Progenitor cell of endocrine pancreas (in vitro differentiated cells): Measurements from ENCODE around the genes GOLGA8K, FMN1, DPH6, TMCO5A and SPRED1.

DNA sequence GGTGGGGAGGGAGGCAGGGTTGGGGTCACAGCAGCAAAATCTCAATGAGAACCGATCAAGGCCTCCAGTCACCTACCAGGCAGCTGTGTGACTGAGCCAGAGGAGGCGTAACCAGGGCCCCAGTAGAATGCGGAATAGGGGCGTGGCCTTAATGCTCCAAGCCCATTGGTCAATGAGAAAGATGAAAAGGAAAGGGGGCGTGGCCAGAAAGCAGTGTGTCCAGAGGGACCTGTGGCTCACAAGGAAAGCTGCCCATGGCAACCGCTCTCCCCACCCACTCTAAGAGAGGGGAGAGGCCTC, at the start of gene GOLGA8K:
TSS of gene GOLGA8K (minus strand) at position 93 of the 300 bp plus-strand sequence.
- PRO-cap: no peak

GRCh38 chr15:32732628-32733891, 15.3 kb downstream of the GREM1 start:
- PRO-cap: no peak

DNA sequence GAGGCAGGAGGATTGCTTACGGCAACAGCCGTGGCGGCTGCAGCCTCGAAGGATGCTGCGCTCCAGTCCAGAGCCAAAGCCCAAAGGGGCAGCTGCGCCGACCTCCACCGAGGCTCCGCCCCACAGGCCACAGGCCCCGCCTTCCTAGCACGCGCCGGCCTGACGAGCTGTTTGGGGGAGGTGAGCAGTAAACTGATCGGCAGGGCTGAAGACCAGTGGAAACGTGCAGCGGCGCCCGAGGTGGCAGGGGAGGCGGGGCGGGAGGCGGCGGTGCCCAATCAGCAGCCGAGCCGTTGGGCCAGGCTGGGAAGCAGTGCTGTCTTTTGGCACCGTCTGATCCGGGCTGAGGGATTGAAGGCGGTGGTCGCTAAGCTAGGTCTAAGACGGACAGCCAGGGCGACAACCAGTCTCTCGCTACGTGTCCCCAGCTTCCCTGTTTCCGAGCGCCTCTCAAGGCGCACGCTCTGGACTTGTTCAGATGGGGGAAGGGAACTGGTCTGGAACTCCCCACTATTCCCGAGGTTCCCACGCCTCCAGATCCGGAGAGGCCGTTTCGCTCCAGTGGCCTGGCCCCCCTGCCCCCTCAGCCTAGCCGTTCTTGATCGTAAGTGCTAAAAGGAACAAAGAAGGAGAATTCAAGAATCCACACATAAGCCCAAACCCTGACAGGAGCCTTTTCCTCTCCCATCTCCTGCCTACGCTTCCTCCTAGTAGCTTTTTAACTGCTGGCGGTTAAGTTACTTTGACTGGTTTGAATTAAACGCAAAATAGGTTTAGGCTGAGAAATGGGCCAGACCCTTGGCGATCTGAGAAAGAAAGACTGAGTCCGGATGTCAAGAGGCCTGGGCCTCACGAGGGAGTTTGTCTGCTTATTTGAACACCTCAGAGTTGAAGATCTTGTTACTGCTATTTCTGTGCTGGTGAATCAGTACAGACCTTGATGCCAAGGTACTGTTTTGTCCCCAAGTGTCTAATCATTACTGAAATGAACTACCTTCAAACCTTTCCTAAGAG, at the start of gene FMN1:
TSS of gene FMN1 (minus strand) at position 87 of the 1,014 bp plus-strand sequence.
- PRO-cap: bidirectional peak, plus-strand start at position 336 of the sequence, minus-strand start at position 82 of the sequence

DNA sequence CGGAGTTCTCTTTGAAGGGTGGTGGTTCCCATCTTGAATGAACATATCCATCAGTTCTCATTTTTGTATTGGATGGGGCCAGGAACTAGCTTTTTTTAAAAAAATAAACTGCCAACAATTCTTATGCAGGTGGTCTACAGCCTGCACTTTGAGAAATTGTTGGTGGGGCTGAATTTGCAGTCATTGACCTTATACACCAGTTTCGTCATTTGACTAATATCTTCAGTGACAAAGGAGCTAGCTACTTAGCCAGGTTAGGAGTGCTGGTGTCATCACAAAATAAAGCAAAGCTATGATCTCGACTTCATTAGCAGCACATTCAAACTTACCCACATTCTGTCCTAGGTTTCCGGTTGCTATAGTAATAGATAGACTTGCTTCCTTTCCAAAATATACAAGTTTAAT, 180.2 kb downstream of the RYR3 start:
- PRO-cap: no peak

- PRO-cap: no peak
These were observed 3.0 kb downstream of the GOLGA8B start for GRCh38 chr15:34580416-34580798.

GRCh38 chr15:34720148-34720714, 34.6 kb downstream of the GJD2 start:
- PRO-cap: no peak

DNA sequence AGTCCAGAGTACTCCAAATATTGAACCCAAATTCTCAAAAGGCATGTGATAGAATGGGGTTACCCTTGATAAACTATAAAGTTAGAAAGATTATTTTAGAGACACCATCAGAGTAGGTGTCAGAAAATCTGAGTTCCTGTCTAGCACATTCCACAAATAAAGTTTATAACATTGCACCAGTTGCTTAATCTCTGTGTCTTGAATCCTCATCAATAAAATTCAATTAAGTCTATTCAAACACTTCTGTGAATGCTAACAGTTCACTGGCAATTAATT, 6.5 kb downstream of the ACTC1 start:
- PRO-cap: no peak

DNA sequence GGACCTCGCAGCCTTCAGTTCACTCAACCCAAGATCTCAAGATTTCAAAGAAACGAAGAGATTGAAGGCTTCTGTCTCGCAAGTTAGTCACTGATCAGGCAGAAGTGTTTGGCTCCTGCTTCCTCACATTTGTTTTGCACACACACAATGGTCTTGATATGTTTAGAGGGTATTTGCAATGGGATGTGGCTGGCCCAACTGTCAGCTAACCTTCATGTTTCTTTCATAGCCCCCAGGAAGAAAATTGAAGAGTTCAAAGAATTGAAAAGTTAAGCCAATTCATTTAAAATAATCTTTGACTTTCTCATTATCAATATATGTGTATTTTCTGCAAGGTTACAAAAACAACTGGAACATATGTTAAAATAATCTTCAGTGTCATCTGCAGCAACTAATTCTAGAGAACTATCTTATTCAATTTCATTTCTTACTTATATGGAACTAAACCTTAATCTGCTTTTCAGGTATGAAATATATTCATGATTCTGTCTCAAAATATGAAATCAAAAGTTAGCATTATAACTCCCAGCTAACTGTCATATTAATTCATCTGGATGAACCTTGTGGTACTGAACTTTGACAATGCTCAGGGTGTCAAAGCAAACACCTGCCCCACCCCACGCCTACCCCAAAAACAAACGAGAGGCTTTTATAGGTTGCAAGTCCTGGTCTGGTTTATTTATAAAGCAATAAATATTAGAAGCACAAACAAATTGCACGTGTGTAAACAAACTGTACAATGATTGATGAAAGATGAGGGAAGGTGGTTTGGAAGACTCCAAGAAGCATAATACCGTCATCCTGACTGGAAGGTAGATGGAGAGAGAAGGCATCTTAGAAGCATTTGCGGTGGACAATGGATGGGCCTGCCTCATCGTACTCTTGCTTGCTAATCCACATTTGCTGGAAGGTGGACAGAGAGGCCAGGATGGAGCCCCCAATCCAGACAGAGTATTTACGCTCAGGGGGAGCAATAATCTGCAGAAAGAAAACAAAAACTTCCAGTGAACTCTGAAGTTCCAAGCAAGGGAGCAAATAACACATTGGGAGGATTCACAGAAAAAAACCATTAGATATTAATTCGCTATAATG, 5.4 kb downstream of the ACTC1 start:
- PRO-cap: no peak

DNA sequence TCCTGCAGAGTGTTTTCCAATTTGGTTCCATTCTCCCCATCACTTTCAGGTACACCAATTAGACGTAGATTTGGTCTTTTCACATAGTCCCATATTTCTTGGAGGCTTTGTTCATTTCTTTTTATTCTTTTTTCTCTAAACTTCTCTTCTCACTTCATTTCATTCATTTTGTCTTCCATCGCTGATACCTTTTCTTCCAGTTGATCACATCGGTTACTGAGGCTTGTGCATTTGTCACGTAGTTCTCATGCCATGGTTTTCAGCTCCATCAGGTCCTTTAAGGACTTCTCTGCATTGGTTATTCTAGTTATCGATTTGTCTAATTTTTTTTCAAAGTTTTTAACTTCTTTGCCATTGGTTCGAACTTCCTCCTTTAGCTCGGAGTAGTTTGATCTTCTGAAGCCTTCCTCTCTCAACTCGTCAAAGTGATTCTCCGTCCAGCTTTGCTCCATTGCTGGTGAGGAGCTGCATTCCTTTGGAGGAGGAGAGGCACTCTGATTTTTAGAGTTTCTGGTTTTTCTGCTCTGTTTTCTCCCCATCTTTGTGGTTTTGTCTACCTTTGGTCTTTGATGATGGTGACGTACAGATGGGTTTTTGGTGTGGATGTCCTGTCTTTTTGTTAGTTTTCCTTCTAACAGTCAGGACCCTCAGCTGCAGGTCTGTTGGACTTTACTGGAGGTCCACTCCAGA, 155.4 kb downstream of the DPH6 start:
- PRO-cap: no peak

DNA sequence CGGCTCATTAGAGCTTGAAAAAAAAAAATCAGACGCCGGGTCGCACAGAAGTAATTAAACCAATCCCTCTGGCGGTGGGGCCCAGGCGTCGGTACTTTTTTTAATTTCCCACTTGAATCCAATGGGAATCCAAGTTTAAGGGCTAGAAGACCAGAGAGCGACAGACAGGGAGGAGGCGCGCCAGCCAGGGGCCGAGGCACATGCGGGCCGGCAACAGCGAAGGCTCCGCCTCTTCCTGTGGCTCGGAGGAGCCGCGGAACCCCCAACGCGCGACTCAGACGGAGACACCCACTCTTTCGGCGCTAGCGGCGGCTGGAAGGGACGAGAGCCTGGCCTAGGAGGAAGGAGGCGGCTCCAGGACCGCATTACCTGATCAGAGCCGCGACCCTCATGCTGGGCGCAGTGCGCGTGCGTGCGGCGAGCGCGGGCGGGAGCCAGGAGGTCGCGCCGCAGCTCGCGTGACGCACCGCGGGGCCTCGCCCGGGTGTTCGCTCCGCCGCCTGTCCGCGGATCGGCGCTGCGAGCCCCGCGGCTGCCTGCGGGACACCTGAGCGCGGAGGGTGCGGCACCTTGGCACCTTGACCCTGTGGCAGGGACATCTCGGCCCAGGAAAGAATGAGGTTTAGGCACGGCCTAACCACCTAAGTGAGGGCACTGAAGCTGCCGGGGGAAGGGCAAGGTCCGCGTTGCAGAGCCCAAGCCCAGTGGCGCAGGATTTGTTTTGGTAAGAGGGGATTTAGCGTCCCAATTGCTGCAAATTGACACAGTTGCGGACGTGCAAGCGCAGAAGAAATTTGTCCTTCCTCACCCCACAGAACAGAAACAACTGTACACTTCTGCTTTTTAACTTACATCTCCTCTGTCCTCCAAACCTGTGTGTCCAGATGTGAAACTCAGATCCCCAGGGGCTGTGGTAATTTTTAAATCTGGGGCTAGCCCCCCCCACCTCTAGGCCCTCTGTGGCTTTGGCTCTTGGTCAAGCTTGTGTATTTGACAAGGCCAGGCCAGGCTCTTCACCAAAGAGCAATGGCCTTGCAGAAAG, at the start of gene DPH6:
TSS of gene DPH6 (minus strand) at position 416 of the 1,042 bp plus-strand sequence.
- PRO-cap: bidirectional peak, plus-strand start at position 160 of the sequence, minus-strand start at position 204 of the sequence

DNA sequence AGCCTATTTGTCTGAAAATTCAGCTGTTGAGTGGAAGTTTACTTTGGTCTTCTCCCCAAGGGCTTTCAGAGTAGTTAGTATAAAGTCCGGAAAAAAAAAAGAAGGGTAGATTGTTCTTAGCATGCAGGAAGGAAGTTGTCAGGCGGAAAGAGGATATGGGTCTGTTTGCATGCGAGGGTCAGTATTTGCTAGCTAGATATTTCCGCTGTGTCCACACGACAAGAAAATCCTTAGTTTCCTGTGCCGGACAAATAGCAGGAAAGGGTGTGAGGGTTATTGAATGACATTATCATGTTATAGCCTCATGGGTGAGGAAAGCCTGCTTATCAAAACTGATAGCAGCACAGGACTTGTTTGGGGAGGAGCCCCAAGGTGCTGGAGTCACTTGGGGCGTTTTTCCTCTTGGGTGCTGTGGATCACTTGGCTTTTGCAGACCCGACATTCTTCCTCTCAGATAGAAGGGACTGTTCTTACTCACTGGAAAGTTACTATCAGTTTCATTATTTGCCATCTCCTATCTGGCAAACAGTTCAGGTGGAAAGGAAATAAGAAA, 127.1 kb upstream of the DPH6 start:
- PRO-cap: no peak

DNA sequence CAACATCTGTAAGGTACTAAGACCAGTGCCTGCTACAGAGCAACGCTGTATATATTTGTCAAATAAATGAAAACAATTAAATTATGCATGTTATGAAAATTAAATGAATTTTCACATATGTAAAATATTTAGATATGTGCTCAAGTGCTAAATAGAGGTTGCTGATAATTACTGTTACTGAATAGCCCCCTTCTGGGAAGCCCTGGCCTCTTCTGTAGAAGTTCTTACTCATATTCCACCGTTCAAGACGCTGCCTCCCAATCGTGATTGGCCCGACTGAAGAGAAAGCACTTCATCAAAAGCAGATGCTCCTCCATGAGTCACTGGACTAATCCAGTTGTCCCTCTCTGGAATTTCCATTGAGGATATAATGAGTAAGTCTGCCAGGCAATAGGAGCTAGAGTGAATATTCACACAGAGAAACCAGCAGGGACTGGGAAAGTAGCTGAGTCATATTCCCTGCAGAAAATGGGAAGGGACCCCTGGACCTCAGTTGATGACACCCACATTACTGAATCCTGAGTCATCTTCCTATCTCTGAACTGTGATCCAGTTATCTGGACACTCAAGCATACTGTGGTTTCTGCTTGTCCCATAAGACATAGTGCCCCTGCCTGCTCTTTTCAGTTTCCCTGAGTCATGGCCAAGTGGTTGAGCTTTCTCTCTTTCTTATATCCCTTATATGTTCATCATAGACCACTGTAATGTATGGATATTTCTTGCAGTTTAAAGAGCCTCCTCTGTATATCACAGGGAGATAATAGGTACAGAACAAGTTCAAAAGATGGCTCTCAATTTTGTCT, 151.3 kb upstream of the CDIN1 start:
- PRO-cap: no peak

DNA sequence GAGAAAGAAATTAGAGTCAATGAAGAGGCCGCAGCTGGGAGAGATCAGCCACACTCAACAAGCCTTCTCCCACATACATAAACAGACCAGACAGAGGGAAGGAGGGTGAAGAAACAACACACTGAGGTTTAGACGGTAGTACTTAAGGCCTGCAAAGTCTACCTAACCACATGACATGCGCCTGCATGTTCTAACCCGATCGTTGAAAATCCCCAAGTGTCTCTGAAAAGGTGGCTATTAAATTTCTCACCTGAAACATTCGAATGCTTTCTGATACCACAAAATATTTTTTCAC, 110.6 kb upstream of the CDIN1 start:
- PRO-cap: no peak

GRCh38 chr15:36613143-36613596, 33.7 kb downstream of the CDIN1 start:
- PRO-cap: no peak

- PRO-cap: no peak
These were observed 185.2 kb downstream of the MEIS2 start for GRCh38 chr15:36915242-36915417.

DNA sequence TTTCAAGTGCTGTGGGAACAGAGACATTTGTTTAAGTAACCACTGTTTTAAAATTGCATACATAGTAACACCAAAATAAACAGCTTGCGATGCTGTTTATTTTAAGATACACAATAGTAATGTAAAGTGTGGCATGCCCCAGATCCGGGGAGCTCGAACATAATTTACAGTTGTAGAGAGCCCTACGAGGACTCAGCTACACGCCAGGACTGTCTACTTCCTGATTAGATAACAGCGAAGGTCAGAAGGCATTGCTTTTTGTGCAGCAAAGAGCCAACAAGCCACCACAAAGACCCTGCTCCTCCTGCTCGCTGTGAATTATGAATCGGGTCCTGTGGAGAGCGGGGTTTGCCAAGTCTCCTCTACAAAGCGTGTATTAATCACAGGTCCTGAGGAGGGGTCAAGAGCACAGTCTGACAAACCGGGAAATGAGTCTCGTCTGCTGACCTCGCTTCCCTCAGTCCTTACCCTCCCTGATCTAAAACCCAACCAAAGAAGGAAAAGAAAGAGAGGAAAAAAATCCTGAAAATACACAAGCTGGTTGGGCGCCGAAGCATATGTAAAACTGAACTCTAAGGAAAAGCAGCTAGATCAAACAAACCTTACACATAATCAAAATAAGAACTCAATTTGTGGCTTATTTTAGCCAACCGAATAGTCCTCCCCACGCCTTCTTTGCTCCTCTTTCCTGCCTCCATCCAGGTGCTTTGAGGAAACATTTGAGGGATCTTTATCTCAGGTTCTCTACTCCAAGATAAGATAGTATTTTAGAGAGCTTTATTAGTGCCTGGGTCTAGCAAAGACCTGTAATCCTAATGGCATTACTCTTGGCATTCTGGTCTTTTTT, 80.3 kb downstream of the MEIS2 start:
- PRO-cap: no peak

- PRO-cap: no peak
These were observed at the start of gene TMCO5A for GRCh38 chr15:37934381-37934783. TSS of gene TMCO5A (plus strand) at chr15:37934640.

DNA sequence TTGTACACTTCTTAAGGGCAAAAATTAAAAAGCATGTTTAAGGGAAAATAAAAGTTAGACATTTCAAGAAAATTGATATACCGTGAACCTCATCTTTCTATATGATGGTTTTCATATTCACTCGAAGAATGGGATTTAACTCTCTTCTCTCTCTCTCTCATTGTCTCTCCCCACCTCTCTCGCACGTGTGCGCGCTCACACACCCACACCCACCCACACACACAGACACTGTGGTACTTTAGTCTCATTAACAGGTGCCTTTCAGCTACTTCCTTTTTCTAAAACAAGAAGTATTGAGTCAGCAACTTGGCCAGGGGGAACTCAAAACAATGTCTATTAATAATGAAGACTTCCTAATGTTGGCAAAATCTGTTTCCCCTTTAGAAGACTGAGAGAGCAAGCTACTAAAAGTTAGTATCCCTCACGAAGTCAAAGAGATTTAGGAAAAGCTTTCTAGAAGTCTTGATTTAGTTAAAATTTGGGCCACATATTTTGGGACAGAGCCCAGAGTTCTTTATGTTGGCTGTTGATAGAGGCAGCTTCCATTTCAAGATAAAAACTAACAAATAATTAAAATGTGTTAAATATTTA, 150.7 kb downstream of the TMCO5A start:
- PRO-cap: no peak

- PRO-cap: bidirectional peak, plus-strand start at chr15:38252007, minus-strand start at chr15:38251892
These were observed 923 bp upstream of the SPRED1 start for GRCh38 chr15:38251763-38252062.

DNA sequence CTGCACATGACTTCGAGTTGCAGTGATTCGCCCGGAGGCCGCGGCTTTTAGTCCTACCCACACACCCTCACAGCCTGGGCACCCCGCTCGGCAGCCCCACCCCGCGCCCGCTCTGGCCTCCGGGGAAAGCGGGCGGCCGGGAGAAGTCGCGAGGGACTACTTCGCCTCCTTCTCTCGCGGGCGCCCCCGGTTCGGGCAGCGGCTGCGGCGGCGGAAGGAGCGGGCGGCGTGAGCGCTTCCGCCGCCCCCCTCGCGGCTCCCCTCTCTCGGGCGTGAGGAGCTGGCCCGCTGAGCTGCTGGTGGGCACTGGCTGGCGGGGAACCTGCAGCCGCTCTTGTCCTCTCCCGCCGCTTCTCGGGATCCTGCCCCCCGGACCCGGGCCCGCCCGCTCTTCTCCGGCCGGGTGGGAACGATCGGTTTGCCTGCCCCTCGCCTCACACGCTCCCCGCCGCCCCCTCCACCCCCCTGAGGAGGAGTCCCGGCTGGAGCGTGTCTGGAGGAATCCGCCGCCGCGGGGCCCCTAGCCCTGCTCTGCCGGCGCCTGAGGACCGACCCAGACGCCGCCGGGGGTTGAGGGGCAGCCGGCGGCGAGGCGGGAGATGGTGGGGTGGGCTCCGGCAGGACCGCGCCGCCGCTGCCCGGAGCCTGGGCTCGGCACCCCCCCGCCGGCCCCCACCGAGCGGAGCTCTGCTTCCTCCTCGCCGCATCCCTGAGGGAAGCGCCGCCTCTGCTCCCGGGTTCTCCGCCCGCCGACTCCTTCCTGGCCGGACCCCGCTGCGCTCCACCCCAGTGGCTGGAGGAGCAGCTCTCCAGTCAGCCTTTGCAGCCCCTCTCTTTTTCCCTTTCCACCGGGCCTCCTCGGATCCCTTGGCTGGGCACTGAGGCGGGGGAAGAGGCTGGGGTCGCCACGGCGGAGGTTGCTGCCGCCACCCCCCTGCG, at the start of gene SPRED1:
TSS of gene SPRED1 (plus strand) at position 774 of the 939 bp plus-strand sequence.
- PRO-cap: bidirectional peak, plus-strand start at position 22 of the sequence, minus-strand start at position 114 of the sequence; bidirectional peak, plus-strand start at position 328 of the sequence, minus-strand start at position 533 of the sequence; bidirectional peak, plus-strand start at position 878 of the sequence, minus-strand start at position 811 of the sequence